NB4 (cell line): Measurements from ENCODE around the genes PXN, MLEC, UNC119B and C12orf43.

DNA sequence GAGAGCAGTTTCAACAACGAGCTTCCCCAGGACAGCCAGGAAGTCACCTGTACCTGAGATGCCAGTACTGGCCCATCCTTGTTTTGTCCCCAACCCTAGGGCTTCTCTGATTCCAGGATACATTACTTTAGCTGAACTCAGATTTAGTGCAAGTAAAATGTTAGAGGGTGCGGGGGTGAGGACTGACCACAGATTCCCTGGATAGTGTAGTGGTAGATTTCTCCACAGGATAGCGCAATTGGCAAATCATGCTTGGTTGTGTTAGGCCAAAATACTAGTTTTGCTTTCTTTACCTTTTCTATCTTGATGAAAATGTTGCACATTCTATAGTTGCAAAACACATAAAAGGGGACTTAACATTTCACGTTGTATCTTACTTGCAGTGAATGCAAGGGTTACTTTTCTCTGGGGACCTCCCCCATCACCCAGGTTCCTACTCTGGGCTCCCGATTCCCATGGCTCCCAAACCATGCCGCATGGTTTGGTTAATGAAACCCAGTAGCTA, 15.1 kb downstream of the HSPB8 start:
- RRBS, result no CpG with 5 or more reads among the region's 6 CpGs

GRCh38 chr12:119208402-119209245, 29.9 kb downstream of the HSPB8 start:
- RRBS, result no CpG with 5 or more reads among the region's 10 CpGs

DNA sequence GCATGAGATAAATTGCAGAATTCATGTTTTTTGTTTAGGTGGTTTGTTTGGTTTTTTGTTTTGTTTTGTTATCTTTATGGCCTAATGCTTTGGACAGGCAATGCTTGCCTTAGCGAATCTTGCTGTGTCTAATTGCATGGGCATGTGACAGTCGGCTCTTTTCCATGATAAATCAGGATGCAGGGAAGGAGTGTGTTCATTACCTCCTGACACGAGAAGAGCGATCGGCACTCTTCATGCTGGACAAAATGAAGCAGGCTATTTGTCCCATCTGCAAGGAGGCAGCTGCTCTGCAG, 6.5 kb downstream of the CCDC60 start:
- RRBS, result no CpG with 5 or more reads among the region's 5 CpGs

DNA sequence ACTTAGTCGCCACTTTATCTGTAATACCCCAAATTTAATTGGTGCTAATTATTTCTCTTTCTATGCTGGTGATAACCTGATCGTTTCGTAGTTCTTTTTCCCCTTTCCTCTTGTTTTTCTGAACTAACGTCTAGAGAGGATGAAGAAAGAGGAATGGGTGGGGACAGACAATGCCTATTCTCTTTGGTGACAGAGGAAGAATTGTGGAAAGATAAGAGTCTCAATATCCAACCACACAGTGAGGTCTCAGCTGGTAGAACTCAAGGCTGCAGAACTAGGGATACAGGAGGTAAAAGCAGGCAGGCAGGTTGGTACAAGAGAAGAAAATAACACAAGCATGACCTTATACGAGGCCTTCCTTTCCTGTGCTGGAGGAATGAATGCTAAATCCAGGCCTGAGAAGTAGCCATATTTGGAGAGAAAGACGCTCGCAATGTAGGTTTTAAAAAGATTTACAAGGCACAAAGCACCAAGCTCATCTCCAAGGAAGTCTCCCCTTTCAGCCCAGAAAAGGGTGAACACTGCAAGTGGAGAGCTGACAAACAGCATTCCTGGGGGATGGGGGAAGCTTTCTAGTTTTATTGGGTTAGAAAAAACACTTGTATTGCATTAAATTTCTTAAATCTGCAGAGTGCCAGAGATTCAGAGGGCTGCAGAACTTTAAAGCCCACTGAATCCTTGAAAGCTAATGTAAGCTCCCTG, 34.4 kb downstream of the CCDC60 start:
- RRBS, result no CpG with 5 or more reads among the region's 7 CpGs

DNA sequence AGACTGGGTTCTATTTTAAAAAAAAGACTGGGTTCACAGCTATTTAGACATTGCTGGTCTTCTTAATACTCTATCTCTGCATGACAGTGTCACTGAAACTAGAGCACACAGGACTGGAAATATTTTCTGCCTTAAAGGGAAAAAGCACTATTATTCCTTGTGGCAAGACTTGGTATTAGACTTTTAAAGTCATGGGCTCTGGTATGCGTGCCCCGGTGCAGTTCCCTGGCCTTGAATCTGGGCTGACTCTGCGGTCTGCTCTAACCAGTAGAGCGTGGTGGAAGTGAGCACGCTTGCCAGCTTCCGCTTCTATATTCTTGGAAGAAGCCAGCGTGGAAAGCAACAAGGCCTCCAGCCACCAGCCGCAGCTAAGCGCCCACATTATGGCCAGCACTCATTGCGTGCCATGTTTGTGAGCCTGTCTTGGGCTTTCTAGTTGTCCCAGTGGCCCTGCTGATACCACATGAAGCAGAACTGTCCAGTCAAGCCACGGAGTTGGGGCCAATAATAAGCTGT, 31.4 kb downstream of the PRKAB1 start:
- RRBS, result no CpG with 5 or more reads among the region's 11 CpGs

DNA sequence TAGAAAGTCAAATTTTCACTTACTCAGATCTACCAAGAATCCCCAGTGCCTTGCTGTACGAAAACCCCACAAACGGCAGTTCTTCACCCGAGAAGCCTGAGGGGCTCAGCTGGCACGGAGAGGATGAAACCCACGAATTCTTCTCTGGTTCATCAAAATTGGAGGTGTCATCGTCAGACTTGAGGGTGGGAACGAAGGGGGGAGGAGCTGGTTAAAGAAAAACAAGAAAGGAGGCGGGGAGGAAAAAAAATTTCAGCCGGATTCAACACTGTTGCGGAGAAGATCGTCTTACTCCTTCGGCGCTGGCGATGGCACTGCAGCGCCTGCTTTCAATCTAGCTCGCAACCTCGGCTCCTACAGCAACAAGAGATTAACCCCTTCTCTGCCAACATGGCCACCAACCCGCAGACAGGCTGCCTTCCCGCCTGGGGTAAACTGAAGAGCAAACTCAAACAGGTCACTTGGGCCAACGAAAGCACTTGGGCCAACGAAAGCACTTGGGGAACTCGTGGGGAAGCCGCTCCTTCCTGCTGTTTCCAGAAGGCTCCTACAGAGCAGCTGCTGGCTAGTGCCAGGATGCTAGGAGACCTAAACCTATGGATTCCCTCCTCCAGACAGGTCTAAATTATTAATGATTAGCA, 73.8 kb downstream of the CIT start:
- RRBS, result no CpG with 5 or more reads among the region's 23 CpGs

GRCh38 chr12:120006659-120007260, 17.7 kb downstream of the BICDL1 start:
- RRBS, result no CpG with 5 or more reads among the region's 3 CpGs

DNA sequence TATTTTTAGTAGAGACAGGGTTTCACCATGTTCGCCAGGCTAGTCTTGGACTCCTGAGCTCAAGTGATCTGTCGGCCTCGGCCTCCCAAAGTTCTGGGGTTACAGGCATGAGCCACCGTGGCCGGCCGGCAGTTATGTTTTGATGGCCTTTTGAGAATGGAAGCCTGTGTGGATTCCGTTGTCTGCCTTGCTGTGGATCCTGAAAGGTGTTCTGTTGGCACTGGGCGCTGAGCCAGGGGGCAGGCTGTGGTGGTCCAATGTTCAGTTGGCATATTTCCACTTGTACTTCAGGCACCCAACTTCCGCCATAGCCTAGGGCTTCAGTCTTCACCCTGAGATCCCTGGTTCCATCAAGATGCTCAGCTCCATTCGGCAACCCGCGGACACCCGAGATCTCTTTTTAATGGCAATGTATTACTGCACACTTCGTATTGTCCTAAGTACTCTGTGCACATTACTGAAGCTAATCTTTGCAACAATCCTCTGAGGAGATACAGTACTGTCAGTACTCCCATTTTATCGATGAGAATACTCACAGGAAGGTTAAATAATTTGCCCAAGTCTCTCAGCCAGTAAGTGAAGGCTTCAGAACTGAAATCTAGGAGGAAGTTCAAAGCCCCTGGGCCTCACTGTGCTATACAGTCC, 6.4 kb upstream of the RPLP0 start:
- RRBS, result no CpG with 5 or more reads among the region's 15 CpGs

- RRBS, result 1% methylated on average over 37 of the region's 111 CpGs
Measured at GRCh38 chr12:120265076-120266235, at the start of gene PXN. Gene PXN, minus strand, starts transcription at chr12:120265730.

DNA sequence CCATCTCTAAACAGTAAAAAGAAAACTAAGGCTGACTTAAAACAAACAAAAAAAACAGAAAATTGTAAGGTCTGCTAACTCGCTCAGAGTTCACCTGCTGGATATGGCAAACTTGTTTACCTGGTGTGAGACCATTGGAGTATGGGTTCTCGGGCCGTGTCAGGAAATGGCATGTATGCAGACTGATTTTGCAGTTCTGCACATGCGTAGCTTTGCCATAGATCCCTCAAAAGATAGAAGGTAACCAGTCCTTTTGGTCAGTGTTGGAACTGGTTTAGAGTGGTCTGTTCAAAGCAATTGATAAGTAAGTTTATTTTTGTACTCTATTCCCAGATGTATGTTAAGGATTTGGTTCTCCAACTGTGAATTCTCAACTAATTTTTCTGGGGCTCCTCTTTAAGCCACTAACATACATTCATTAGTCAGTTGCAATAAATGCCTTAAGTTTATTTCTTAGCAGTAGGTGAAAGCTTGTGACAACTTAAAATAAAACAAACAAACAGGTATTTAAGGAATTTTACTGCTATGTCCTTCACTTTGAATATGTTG, 2.3 kb downstream of the RNF10 start:
- RRBS, result no CpG with 5 or more reads among the region's 4 CpGs

DNA sequence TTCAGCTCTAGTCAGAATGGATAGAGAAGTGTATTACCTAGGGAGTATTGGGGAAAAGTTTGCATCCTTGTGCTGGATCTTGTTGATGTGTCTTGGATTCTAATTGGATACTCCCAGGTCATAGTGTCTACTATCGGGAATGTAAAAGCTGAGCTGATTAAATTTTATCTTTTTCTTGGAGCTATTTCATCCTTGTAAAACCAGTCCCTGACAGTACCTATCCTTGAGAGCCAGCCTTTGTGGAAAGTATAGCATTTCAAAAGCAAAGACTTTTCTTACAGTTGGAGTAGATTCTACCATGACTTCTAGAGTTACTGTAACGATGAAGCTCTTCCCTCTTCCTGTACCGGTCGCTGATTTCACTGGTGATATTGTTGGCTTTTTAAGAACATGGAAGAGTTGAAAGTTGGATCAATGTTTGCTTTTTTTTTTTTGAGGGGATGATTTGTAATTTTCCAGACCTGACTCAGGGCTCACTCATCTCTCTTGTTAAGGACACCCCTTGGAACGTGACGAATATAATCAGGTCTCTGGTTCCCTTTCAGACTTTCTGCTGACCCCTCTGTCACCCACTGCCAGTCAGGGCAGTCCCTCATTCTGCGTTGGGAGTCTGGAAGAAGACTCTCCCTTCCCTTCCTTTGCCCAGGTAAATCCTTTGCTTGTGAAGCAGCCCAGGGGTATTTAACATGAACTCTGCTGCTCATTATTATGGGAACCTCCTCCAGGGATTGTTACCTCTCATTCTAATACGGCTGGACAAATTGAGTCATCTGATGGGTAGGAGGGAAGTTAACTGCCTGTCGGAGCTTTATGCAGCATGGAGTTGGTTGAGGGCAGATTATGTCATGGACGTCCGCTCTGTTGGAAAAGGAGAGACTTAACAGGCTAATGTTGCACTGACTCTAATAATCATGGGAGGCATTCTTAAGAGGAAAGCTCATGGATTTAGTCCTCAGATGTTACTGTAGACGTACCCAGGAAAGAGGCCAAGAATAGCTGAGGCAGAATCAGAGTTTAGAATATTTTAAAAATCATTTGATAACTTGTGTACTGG, 10.2 kb downstream of the POP5 start:
- RRBS, result no CpG with 5 or more reads among the region's 12 CpGs

DNA sequence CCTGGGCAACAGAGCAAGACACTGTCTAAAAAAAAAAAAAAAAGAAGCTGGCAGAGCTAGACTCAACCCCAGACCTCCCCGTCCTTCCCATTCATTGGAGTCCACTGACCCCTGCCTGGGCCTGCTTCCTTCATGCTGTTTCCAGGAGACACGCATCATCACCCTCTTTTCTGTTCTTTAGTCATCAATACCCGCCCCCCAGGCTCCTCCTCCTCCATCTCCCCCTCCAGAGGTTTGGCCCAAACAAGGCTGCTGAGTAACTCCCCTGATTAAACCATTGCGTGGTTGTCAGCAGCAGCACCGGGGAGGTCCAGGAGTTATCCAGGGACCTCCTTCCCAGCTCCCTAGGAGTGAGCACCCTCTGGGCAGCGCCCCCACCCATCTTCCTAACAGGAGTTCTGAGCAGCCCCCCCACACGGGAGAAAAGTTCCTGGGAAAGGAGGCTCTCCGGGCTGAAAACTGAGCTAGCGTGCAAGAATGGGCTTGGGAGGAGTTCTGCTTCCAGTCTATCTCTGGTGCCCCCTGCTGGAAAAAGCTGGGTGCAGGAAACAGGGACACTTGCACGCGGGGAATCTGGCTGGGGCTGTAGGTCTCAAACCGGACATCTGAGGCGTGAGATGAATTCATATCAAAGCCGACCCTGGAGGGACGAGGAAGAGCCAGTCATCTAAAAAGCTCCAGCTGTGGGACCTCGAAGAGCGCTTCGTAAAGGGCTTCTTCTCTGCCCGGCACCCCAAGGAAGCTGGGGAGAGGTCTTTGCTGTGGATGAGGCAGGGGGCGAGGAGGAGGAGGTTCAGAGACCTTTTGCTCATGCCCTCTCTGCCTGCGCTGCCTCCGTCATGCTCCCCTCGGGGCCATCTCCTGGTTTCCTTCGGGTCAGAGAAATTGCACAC, 8.7 kb downstream of the CABP1 start:
- RRBS, result no CpG with 5 or more reads among the region's 24 CpGs

DNA sequence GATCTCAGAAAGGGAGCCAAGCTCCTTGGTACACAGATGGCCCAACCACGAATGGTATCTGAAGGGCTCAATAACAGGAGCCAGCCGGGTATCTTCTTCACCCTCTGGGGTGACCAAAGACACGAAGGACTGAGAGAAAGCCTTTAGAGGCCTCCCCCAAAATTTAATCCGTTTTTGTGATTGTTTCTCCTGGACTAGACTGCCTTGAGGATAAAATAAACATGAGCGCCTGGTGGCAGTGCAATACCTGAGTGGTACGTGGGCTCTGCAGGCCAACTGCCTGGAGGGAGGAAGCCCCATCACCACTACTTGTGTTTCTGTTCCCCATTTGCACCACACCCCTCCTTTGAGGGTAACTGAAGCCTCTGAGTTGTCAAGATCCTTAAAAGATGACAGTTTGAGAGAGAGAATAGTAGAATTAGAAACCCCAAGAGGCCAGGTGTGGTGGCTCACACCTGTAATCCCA, 2.1 kb upstream of the MLEC start:
- RRBS, result no CpG with 5 or more reads among the region's 6 CpGs

- RRBS, result under 1% methylated on average over 25 of the region's 67 CpGs
Measured at GRCh38 chr12:120687050-120687691, at the start of gene MLEC. Gene MLEC, plus strand, starts transcription at chr12:120687149.

DNA sequence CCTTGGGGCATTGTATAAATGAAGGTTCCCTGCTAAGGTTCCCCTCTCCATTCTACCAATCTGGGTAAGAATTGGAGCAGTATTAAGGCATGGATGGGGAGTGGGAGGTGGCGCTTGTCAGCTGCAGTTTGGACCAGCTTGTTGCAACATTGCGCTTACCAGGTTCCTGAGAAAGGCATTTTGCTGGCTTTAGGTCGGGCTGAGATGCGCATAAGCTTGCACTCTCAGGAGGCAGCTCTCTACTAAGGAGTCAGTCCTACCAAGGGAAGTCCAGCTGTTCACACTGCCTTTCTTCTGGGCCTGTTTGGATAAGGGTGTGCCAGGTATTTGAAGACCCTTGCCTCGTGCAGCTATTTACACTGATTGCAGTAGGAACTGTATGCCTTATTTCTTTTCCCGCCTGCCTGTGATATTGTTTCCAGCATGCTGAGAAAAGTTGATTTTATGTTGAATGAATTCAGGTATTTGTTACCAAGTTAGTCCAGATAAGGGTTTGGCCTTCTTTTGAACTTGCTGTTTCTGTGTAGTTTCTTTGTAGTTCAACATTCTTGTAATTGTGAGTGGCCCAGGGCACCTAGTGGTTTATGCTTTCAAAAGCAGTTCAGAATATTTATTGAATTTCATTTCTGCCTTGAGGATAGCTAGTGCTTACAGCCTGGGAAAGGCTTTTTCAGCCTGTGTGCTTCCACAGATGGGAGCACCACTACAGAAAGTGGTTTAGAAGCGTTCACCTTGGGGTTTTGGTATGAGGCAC, 2.6 kb downstream of the MLEC start:
- RRBS, result no CpG with 5 or more reads among the region's 7 CpGs

- RRBS, result no CpG with 5 or more reads among the region's 6 CpGs
Measured at GRCh38 chr12:120694723-120695174, 7.8 kb downstream of the MLEC start.

GRCh38 chr12:120709873-120710832, at the start of gene UNC119B:
Gene UNC119B, plus strand, starts transcription at chr12:120710458.
- RRBS, result 2% methylated on average over 30 of the region's 82 CpGs

GRCh38 chr12:120893486-120894286, 10.5 kb downstream of the SPPL3 start:
- RRBS, result 94% methylated on average over 1 of the region's 13 CpGs

- RRBS, result no CpG with 5 or more reads among the region's 7 CpGs
Measured at GRCh38 chr12:120984183-120984920, 6.0 kb downstream of the HNF1A start.

DNA sequence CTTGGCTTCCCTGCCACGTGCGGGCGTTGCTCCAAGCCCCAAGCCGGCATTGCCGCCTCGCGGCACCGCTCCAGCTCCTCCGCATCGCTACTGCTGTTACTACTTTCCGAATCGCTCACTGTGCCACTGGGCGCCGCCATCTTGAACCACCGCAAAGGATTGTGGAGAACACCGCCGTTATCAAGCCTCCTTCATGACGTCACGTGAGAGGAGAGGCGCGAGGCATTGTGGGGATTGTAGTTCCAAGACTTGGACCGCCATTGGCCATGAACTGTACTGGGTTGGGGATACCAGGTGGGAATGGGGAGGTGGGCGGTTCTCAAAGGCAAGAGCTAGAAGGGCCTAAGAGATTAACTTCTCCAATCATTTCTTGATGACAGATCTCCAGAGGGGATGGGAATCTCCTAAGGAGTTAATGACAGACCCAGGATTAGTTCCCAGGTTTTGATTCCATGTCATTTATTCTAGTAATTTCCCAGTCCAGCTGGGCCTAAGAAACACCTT, at the start of gene C12orf43:
Gene C12orf43 (minus strand): TSS at position 153 of the 504 bp plus-strand sequence.
- RRBS, result 1% methylated on average over 4 of the region's 23 CpGs